BE2C (cell line): ENCODE measurements around the genes PLPPR1 and BAAT.

- RRBS: no CpG with 5 or more reads among the region's 1 CpG
Observed at GRCh38 chr9:99212931-99213394, 8.8 kb downstream of the ALG2 start.

DNA sequence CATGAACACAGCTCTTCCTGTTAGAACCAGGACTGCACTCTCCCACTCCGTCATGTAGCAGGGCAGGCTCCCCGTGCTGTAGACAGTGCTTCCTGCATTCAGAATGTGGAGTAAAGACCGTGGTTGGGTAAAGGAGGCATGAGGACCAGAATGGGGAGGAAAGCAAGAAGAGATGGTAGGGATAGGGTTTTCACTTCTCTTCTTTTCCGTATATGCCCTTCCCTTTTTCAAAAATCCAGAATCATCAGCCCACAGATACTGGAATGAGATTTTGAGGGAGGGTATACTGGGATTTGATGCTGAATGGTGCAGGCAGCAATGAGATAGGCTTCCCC is 4.1 kb downstream of the SEC61B start:
- RRBS: no CpG with 5 or more reads among the region's 4 CpGs

DNA sequence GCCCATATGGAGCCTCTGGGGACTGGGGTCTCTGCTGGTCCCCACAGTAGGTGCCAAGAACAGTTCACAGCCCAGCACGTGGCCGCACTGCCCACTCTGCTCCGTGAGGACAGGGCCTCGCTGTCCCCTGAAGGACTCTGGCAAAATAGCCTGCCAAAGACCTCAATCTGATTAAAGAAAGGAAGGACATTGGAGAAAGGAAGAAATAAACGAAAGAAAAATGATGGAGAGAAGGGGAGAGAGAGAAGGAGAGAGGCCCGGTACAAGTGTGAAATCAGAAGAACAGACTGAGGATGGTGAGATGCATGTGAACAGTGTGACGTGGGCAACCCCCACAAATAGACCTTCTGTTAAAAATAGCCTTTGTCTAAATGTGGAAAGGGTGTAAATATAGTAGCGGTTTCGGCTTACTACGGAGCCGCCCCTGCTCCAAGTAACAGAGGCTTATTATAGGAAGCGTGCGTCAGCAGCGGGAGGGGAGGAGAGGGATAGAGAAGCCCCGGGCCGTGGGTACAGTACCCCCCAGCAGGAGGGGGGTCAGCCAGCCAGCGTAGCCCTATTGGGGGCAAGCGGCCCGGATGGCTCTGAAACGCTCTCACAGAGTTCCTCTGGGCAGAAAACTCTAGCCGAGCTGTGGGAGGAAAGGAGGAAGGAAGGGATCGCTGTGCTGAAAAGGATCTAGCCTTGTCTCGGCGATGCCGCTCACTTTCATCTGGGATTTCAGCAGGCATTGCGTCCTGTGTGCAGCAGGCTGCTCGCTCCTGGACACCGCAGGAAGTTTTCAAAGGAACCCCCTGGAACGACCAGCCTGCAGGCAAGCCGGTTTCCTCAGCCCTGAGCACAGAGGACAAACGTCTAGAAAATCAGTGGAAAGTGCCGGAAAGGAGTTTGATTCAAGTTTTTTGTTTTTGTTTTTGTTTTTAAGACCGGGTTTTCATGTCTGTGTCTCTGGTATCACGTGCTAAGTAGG is 146.3 kb downstream of the SEC61B start:
- RRBS: 78% methylated on average over 9 of the region's 34 CpGs

DNA sequence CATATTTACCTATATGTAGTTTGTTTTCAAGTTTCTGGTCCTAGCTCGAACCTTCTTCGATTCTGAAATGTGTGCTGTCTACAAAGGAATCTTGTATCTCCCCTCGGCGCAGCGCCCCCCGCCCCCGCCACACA is 1.4 kb upstream of the NR4A3 start:
- RRBS: no CpG with 5 or more reads among the region's 7 CpGs

DNA sequence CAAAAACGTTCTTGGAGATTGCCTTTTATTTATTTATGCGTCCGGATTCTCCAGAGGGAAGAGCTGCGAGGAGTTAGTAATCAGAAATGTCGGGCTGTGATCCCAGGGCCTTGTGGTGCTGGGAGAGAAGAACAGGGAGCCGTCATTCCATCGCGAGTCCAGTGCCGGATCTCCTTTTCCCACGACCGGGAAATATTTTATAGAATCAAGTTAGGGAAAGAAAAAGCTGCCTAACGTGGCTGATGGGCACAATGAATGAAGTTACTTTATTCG is 1.6 kb downstream of the NR4A3 start:
- RRBS: no CpG with 5 or more reads among the region's 13 CpGs

- RRBS: no CpG with 5 or more reads among the region's 2 CpGs
Observed at GRCh38 chr9:100072716-100072993, 26.1 kb downstream of the ERP44 start.

- RRBS: no CpG with 5 or more reads among the region's 1 CpG
Observed at GRCh38 chr9:100516129-100516676, 43.3 kb downstream of the TMEFF1 start.

GRCh38 chr9:100594031-100594295 is 16.1 kb downstream of the CAVIN4 start:
- RRBS: no CpG with 5 or more reads among the region's 3 CpGs

DNA sequence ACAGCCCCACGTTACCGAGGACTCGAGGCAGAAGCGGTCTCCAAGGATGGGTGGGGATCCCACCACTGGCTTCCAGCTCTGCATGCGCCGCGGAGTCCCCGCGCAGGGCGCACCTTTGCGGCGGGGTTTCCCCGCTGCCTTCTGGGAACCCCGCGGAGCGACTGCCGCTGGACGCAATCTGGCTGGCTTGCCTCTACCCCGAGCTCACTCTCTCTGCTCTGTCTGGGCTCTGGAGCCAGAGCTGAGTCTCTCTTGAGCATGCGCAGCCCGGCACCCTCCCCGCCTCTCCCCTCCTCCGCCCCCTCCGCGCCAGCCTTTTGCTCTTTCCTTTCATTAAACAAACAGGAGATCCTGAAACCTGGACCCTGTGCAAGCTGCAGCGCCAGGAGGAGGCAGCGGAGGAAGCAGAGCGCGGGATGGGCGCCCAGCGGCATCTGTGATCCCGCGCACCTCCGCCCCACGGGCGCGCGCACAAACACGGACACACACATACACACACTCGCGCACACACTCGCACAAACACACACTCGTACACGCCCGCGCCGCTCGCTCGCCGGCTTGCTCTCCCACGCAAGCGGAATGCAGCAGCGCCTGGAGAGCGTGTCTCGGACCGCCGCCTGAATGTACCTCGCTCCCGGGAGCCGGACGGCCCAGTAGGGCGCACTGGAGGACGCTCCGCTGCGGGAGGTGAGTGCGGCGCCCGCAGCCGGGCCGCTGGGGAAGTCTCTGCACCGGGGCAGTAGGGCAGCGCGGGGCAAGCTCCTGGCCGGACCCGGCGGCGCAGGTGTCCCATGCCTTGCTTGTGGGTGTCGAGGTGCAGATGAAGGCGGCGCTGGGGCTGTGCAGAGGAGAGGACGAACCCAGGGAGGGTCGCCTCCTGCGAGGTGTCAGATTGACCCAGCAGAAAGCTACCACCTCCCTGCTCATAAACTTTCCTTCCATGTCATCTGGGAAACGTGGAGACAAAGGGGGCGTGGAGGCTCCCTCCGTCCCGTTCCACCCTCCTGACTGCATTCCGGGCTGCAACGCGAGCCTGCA is at the start of gene PLPPR1:
Gene PLPPR1, plus strand, starts transcription at position 312 of the 1,038 bp plus-strand sequence.
- RRBS: 4% methylated on average over 25 of the region's 90 CpGs

DNA sequence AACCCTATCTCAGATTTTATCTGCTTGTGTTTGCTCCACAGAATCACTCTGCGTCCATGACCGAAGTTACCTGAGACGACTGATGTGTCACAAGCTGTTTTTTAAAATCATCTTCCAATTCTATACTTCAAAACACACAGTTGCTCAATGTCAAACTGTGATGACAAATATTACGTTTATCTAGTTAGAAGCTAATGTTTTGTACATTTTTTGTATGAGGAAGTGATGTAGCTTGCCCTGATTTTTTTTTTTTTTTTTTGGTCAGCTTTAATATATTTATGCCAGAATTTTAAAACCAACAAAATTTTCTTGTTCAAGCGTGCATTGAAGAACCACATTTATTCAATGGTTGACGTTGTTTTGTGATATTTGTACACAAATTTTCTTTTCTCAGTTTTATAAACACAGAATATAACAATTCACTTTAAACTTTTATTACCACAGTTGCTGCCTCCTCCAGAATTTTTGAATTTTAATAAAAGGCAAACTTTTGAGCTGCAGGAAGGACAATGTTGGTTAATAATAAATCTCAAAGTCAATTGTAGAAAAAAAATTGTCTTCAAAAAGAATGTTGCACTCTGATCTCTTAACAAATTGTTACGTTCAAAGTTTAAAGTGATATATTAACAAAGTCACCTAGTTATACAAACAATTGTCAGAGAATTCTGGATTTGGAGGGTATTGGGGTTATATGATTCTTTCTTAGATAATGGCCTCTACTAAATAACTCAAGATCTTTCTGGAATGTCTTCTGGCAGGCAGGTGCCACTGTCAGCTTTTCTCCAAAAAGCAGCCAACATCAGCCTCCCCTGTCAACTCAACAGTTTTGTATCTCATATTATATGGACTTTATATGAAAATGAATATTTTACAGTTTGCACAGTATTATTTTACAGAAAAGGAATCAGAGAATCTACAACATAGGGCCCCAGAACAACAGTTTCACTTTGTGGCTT is 60.5 kb downstream of the BAAT start:
- RRBS: no CpG with 5 or more reads among the region's 7 CpGs

GRCh38 chr9:101384788-101385269 is at the start of gene BAAT:
BAAT (minus strand) TSS chr9:101385006.
- RRBS: no CpG with 5 or more reads among the region's 5 CpGs

- RRBS: no CpG with 5 or more reads among the region's 6 CpGs
Observed at GRCh38 chr9:101413175-101414564, 15.0 kb downstream of the ZNF189 start.

DNA sequence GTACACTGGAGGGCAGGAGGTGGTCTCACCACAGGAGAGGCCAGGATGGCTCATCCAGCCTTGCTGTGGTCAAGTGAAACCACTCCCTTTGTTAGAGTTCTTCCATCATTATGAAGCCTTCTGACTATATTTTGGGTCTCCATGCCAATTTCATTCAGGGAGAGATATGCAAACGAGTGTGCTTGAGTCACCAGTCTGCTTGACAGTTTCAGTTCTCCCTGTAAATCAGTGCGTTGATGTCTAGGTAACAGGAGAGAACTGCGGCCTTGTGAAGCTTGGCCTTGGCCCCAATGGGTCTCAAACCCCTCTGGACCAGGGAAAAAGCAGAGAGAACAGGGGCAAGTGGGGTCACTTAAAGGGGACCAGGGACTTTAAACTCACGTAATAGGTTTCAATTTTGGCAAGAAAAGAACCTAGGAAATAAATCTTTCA is 16.3 kb downstream of the PPP3R2 start:
- RRBS: no CpG with 5 or more reads among the region's 4 CpGs

DNA sequence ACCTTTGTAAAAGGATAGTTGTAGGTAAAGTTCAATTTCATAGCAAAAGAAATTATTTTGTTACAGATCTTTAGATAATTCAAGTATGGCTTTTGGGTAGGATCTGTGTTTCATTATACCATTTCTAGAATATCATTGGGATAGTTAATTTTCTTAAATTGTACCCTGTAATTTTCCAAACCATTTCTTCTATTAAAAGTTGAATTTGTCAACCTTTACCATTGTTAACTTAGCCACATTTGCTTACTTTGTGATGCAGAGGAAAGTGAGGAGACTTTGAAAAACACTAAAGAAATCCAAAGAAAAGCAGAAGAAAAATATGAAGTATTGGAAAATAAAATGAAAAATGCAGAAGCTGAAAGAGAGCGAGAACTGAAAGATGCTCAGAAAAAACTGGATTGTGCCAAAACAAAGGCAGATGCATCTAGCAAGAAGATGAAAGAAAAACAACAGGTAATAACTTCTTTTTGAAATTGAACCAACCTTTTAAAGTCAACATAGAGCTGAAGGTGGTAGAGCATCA is 30.6 kb downstream of the SMC2 start:
- RRBS: no CpG with 5 or more reads among the region's 1 CpG

GRCh38 chr9:104804349-104805092 is 40.6 kb downstream of the NIPSNAP3B start:
- RRBS: no CpG with 5 or more reads among the region's 8 CpGs

- RRBS: no CpG with 5 or more reads among the region's 1 CpG
Observed at GRCh38 chr9:104844756-104845019, 80.8 kb downstream of the NIPSNAP3B start.

GRCh38 chr9:104915097-104915579 is 12.8 kb downstream of the ABCA1 start:
- RRBS: no CpG with 5 or more reads among the region's 7 CpGs

DNA sequence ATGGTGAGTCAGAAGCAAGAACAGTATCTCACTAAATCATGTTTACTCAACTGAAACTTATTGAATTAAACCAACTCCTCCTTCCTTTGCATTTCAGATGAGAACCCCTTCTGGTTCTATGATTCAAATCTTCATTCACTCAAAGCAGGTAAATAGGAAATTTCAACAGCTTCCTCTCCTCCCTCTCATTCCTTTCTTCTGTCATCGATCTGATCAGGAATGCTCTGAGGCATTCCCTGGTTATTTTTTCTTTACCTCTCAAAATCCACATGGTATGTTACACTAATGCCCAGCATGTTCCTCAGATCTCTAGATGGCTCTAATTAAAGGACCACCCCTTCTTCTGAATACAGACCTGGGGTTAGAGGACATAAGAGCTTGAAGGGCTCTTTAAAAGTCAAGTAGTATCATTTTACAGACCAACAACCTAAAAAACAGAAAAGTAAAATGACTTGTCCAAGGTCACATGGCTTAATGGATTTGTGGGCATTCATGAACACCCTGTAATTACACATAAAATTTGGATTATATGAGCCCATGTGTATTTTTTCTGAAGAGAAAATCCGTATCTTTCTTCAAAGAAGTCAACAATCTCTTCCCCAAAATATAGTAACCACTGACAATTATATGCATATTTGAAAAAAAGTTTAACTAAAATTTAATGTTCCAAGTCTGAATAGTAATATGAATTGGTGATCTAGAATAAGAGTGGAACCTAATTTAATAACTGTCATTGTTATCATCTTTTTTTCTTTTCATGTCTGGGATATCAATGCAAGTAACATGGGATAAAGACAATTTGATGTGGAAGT is 8.1 kb downstream of the ABCA1 start:
- RRBS: no CpG with 5 or more reads among the region's 2 CpGs

DNA sequence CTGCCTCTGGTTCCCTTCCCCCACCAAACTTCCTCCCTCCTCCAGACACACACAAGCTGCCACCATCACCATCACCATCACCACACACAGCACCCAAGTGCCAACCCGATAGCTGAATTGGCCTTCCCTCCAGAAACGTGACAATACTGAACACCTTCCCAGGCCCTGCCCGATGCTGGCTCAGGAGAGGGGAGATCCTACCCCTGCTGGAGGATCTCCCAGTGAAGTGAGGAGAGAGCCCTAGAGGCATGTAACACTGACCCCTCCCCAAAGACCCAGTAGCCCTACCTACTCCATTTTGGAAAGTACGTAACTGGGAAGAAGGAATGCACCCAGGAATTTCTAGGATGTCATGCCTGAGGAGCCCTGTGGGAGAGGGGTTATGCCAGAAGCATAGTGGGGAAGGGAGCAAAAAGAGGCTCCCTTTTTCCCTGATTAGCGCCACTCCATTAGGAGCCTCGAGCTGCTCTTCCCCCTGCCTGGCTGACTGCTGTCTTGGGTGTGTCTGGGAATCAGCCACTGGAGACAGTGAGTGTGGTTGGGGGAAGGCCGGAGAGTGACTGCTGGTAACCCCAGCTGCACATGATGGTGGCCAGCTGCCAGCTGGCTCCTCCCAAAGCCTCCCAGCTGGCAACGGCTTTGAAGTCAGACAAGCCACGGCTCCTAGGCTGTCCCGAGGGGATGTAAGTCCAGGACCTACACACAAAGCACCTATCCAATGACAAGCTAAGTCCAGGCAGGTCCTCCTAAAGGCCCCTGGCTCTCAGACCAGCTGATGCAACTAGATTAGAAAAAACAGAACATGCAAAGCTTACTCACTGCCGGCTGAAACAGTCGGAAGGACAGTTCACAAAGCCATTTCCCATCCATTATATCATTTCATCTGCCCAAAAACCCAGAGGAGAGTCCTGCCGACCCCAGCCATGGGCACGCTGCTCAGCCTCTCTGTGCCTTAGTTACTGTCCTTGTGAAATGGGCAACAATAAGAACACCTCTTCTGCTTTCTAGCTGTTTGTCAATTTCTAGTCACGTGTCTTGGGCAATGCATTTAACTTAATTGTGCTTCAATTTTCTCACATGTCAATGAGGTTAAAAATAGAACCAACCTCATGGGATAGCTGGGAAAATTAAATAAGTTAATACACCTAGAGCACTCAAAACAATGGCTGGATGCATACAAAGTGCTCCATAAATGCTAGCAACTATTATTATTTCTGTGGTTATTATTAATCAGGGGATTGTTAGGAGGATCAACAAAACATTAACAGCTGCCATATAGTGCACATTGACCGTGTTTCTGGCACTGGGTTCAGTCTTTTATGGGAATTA is 136.6 kb upstream of the ABCA1 start:
- RRBS: no CpG with 5 or more reads among the region's 16 CpGs

DNA sequence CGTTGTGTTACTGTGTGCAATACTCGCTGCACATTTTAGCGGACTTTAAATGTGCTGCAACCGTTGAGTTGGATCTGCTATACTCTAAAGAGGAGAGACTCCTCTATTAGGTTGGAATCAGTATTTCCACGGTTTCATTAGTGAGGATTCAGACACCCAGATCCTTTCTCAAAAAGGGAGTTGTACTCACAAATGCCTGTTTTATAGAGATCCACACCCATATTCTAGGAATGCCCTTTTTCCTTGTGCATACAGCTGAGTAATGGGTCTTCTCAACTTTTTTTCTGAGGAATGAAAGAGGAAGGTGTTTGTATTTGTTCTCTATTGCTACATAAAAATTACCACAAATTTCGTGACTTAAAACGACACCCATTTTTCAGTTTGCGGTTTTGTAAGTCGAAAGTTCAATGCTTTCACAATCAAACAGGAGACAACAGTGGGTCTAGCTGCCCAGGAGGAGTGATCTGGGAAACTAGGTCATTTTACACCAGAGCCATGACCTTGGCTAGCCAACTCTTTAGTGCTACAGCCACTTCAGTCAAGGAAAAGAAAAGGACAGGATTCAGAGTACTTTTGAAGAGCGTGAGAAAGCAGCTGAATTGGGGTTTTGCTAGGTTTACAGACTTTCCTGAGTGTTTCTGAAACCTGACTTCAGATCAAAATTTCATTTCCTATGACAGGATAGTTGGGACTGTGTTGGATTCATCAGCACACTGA is 52.7 kb upstream of the SLC44A1 start:
- RRBS: no CpG with 5 or more reads among the region's 10 CpGs